BE2C (cell line): ENCODE data around the genes CTNNBIP1 and LZIC.

DNA sequence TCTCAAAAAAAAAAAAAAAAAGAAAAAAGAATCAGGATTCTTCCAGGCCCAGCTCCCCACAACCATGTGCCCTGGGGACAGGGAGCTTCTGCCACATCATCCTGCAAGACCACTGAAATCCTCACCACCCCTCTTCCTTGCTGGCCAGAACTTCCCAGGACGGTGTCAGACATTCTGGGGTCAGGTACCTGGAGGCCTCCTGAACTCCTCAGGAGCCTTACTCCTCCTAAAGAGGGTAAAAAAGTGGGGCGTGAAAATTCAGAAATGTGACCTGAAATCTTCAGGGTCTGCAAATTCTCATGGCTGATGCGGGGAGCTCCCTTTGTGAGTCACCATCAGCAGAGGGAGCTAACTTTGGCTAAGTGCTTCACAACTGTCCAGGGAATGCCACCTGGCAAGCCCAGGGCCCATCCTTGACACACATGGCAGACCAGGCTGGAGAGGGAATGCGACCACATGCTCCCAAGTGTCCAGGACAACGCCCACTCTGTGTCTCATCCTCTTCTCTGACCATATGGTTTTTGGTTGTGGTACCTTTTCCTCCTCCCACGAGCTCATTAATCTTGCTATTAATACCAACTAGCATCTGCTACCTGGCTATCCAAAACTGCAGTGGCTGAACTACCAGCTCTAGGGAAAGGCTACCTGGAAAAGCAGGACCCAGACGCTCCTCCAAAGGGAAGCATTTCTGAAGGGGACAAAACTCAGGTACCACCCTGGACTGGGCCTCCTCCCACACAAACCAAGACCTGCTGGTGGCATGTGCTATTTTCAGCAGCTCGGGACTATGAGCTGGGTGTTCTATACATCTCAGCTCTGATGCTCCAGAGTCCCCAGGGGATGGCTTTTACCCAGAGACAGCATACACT, 37.1 kb upstream of the CLSTN1 start:
- RRBS: no CpG with 5 or more reads among the region's 8 CpGs

DNA sequence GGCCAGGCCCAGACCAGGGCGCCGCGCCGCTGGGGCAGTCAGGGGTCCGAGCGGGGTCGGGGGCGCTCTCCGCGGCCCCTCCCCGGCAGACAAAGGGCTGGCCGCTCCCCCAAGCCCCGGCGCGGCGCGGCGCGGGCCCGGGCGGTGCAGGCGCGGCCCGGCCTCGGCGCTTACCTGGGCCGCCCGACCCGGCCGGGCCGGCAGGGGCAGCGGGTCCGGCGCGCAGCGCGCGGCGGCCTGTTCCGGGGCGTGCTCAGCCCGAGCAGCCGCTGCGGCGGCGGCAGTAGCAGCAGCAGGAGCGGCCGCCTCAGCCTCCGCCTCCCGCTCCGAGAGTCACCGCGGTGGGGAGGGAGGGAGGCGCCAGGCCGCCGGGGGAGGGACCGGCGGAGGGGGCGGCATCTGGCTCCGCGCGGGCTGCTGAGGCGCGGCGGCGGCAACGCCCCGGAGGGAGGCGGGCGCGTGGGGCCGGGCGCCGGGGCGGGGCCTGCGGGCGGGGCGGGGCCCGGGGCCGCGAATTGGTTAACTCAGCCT, at the start of gene CTNNBIP1:
Gene CTNNBIP1, minus strand, starts transcription at position 349 of the 531 bp plus-strand sequence.
- RRBS: 1% methylated on average over 12 of the region's 81 CpGs

GRCh38 chr1:9942375-9943568, at the start of gene LZIC:
TSS of gene LZIC (minus strand) at chr1:9943391.
- RRBS: 1% methylated on average over 18 of the region's 63 CpGs

DNA sequence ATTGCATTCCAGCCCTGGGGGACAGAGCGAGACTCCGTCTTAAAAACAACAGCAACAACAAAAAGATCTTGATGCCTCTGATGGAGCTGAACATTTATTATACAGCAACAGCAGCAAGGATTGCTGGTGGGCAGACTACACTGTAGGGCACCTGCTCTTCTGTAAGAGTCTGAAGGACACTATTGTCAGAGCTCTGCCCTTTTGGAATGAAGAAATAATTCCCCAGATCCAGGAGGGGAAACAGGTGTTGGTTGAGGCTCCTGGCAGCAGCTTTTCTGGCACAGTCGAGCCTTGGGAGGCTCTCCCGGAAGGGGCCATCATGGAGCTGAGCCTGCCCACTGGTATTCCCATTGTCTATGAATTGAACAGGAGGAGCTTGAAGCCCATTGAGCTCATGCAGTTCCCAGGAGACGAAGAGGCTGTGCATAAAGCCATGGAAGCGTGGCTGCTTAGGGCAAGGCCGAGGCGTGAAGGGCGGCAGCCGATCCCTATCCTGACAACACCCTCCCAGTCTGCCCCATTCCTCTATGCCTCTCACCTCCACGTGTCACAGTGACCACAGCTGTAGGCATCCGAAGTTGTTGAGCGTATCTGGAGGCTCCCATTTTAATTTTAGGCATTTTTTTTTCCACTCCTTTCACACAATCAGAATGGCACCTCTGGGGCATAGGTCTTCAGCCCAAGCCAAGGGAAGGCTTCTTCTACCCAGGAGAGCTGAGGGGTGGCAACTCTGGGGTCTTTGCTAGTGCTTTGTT, 26.6 kb downstream of the UBE4B start:
- RRBS: no CpG with 5 or more reads among the region's 13 CpGs

GRCh38 chr1:10155158-10155660, 55.2 kb upstream of the KIF1B start:
- RRBS: no CpG with 5 or more reads among the region's 4 CpGs

GRCh38 chr1:10160791-10161489, 49.4 kb upstream of the KIF1B start:
- RRBS: no CpG with 5 or more reads among the region's 14 CpGs

GRCh38 chr1:10179246-10180102, 30.9 kb upstream of the KIF1B start:
- RRBS: no CpG with 5 or more reads among the region's 27 CpGs

- RRBS: no CpG with 5 or more reads among the region's 5 CpGs
Measured at GRCh38 chr1:10180103-10180420, 30.3 kb upstream of the KIF1B start.

DNA sequence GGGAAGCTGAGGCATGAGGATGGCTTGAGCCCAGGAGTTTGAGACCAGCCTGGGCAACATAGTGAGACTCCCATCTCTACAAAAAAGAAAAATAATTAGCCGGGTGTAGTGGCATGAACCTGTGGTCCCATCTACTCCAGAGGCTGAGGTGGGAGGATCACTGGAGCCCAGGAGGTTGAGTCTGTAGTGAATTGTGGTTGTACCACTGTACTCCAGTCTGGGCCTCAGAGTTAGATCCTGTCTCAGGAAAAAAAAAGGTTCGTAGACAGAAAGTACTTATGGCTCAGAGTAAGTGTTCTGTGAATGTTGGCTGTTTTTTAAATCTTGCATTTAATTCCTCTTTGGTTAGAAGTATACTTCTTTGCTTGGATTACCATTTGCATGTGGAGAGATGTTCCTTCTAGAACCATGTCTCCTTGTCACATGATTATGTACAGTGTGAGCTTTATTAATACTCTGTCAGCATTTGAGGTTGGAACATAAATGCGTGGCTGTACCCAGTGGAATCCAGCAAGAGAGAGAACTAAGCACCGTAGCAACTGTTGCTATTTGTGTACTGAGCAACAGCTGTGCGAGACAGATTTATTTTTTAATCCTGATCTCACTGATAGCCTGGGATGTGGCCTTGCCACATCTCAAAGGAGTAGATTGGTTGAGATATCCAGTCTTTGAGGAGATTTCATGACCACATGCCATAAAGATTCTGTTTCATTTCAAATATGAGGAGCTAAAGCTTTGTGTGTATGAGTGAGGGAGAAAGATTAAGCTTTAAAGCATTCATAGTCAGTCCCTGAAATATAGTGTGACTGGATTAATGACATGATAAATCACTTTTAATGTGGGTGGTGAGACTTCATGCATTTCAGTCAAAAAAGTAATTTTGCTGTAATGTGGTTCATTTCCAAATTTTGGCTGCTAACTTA, 43.3 kb downstream of the KIF1B start:
- RRBS: no CpG with 5 or more reads among the region's 5 CpGs

DNA sequence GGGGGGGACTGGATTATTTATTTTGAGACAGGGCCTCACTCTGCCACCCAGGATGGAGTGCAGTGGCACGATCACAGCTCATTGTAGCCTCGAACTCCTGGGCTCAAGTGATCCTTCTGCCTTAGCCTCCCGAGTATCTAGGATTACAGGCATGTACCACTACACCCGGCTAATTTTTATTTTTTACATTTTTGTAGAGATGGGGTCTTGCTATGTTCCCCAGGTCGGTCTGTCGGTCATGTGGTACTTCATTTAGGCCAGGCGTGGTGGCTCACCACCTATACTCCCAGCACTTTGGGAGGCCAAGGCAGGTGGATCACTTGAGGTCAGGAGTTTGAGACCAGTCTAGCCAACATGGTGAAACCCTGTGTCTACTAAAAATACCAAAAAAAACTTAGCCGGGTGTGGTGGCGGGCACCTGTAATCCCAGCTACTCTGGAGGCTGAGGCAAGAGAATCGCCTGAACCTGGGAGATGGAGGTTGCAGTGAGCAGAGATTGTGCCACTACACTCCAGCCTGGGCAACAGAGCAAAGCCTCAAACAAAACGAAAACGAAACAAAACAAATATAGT, 7.4 kb downstream of the CORT start:
- RRBS: no CpG with 5 or more reads among the region's 12 CpGs

GRCh38 chr1:10519212-10519506, 44.4 kb downstream of the PEX14 start:
- RRBS: no CpG with 5 or more reads among the region's 7 CpGs

GRCh38 chr1:10528923-10529564, 54.3 kb downstream of the PEX14 start:
- RRBS: no CpG with 5 or more reads among the region's 12 CpGs

DNA sequence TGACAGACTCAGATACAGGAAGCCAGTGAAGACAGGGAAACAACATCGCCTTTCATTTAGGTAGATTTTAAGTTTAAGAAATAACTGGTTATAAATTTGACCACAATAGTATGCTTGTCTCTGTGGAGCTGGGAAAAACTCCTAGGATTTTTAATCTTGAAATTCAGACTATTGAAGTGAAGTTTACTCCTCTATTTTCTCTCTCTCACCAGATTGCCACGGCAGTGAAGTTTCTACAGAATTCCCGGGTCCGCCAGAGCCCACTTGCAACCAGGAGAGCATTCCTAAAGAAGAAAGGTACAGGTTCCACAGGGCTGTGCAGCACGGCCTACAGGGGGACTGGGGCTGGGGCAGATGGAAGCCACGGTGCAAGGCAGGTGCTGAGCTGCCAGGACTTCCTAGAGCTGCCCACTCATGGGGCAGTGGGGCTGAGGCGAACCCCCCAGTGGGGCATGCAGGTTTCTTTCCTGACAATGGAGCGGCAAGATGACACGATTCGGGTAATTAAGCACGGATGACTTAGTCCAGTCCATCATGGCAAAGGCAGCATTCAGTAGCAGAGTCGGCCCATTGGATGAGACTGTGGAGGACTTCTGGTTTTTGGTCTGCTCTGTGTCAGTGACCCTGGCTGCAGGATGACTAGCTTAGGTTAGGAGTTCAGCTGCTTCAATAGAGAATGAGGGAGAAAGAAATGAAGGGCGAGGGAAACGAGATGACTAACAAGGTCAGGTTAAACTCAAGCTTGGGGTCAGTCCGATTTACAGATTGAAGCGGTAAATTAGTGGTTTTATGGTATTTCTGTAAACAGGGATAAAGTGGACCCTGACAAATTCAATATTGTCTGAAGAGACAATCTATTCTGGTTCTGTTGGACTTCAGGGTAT, 61.5 kb downstream of the PEX14 start:
- RRBS: no CpG with 5 or more reads among the region's 16 CpGs

DNA sequence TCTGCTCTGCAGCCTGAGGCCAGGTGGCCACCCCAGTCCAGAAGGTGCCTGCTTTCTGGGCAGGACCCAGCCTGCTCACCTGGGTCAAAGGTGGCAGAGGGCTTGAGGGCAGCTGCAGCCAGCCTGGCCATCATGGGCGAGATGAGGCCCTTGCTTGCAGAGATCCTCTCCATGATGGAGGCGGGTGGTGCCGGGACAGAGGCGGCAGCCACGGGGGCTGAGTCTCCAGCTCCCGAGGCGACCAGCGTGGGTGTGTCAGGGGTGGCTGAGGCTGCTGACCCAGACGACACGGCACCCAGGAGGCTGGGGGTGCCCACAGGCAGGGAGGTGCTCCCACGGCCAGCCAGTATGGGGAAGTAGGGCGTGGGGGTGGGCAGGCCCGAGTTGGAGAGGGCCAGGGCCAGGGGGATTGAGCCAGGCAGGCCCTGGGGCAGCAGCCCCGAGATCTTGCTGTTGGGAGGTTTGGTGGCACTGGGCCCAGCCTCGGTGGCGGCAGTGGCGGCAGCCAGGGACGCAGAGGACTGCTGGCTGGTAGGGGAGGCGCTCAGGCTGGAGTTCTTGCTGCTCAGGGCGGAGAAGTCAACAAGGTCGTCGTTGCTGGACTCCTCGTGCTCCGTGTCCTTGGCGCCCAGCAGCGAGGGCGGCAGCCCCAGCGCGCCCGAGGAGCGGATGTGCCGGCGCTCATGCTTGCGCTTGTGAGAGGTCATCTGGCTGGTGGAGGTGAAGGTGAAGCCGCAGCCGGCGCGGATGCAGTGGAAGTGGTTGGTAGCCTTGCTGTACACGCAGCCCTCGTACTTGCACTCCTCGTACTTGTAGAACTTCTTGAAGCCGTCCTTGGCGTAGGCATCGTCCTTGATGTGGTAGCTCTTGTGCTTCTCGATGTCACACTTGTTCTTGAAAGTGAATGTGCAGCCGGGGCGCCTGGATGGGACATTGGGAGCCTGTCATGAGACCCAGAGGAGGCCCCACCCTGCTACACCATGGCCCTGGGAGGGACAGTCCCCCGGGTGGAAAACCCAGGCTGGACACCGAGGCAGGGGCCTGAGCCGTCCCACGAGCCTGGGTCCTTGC, 142.8 kb downstream of the CASZ1 start:
- RRBS: 92% methylated on average over 7 of the region's 51 CpGs

DNA sequence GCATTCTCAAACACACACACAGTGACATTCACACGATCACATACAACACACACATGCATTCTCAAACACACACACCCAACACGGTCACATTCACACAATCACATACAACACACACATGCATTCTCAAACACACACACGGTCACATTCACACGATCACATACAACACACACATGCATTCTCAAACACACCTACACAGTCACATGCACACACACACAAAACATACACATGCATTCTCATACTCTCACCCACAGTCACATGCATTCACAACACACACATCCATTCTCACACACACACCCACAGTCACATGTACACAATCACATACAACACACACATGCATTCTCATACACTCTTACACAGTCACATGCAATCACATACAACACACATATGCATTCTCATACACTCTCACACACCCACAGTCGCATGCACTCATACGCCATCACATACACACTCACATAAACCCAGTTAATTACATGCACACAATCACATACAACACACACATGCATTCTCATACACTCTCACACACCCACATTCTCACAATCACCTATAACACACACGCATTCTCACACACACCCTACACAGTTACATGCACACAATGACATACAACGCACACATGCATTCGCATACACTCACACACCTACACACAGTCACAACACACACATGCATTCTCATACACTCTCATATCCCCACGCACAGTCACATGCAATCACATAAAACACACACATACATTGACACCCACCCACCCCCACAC, 134.8 kb downstream of the CASZ1 start:
- RRBS: no CpG with 5 or more reads among the region's 10 CpGs

GRCh38 chr1:10692152-10693072, 104.0 kb downstream of the CASZ1 start:
- RRBS: 46% methylated on average over 2 of the region's 16 CpGs

GRCh38 chr1:10695399-10695707, 101.1 kb downstream of the CASZ1 start:
- RRBS: 75% methylated on average over 4 of the region's 16 CpGs

- RRBS: no CpG with 5 or more reads among the region's 11 CpGs
Measured at GRCh38 chr1:10716779-10717237, 79.6 kb downstream of the CASZ1 start.

DNA sequence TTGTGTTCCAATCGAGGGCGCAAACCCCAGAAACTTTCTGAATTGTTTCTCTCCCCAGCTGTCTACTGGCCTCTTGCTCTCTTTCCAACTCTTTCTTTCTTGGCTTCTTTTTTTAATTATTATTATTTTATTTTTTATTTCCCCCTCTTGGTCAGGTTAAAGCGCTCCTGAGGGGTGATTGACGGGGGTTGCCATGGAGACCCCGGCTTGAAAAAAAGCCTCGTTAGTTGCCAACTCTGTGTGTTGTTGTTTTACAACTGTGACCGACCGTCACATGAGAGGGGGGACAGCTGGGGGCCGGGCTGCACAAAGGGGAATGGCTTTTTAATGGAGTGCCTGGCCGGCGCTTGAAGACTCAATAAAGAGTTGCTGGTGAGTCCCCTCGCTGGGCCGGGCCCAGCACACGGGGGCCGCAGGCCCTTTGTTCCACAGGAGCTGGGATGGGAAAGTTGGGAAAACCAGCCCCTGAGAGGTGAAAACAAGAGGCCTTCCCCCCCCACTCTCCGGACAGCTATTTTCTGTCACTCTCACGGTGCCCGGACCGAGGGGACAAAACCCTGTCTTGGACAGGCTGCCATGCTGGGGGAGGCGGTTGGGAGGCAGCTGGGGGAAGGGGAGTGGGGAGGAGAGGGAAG, 67.8 kb downstream of the CASZ1 start:
- RRBS: 80% methylated on average over 7 of the region's 20 CpGs

GRCh38 chr1:10745846-10746450, 50.5 kb downstream of the CASZ1 start:
- RRBS: no CpG with 5 or more reads among the region's 19 CpGs